HT1080 (cell line): ENCODE measurements around a stretch of chr6.

GRCh38 chr6:166333417-166334068 is 8.8 kb downstream of the SFT2D1 start:
RAMPAGE:
- cytosol, long total RNA: no peak
- long total RNA: no peak
- nucleus, long total RNA: no peak

DNA sequence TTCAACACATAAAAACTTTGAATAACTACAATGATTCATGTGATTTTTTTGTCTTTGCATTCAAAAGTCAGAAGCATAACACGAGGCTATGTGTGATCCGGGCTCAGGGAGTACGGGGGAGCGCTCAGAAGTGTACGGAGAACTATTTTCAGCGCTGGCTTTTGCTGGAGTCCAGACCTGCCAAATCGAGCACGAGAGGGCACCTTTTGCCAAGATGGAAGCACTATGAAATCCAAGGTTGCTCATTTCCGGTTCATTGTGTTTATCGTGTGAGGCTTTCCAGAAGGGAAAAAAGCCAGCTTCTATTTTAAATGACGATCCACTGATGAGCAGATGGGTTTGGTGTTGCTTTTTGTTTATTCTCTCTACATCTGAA is 11.3 kb downstream of the RAMACL start:
RAMPAGE:
- cytosol, long total RNA: no peak
- long total RNA: no peak
- nucleus, long total RNA: no peak

RAMPAGE:
- cytosol, long total RNA: no peak
- long total RNA: no peak
- nucleus, long total RNA: no peak
Observed at GRCh38 chr6:166623225-166623809, 3.7 kb downstream of the RPS6KA2 start.

RAMPAGE:
- cytosol, long total RNA: no peak
- long total RNA: no peak
- nucleus, long total RNA: no peak
Observed at GRCh38 chr6:166636632-166637160, 9.6 kb upstream of the RPS6KA2 start.

RAMPAGE:
- cytosol, long total RNA: no peak
- long total RNA: no peak
- nucleus, long total RNA: no peak
Observed at GRCh38 chr6:166690990-166691670, 64.1 kb upstream of the RPS6KA2 start.

DNA sequence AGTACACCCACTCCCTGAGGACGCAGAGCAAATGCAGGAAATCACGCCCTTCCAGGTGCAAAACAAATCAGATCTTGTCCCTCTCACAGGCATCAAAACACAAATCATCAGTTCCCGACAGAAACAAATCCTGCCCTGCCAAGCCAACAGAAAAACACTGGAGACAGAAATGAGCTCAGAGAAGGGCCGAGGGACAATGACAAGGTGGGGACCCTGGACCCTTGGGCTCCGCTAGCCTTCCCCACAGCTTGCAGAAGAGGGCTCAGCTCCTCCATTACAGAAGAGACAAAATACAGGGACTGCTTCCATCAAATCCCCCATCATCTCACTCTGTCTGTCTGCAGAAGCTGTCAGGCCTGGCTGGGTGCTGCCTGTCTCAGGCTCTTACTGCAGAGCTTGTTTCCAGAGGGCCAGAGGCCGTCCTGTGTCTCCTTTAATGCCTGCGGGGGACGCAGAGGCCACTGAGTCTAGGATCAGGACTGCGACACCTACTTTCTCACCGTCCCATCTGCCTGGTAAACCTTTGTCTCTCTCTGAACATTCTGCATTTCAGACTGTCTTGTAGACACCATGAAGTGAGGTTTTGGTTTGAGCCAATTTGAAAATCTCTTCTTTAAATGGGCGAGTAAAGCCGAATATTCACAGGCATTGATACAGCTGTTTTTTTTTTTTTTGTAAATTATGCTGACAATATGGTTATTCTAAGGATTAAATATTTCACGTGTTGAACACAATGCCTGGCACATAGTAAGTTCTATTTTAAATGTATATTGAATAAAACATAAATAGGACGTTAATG is 28.4 kb downstream of the RNASET2 start:
RAMPAGE:
- cytosol, long total RNA: no peak
- long total RNA: no peak
- nucleus, long total RNA: no peak

DNA sequence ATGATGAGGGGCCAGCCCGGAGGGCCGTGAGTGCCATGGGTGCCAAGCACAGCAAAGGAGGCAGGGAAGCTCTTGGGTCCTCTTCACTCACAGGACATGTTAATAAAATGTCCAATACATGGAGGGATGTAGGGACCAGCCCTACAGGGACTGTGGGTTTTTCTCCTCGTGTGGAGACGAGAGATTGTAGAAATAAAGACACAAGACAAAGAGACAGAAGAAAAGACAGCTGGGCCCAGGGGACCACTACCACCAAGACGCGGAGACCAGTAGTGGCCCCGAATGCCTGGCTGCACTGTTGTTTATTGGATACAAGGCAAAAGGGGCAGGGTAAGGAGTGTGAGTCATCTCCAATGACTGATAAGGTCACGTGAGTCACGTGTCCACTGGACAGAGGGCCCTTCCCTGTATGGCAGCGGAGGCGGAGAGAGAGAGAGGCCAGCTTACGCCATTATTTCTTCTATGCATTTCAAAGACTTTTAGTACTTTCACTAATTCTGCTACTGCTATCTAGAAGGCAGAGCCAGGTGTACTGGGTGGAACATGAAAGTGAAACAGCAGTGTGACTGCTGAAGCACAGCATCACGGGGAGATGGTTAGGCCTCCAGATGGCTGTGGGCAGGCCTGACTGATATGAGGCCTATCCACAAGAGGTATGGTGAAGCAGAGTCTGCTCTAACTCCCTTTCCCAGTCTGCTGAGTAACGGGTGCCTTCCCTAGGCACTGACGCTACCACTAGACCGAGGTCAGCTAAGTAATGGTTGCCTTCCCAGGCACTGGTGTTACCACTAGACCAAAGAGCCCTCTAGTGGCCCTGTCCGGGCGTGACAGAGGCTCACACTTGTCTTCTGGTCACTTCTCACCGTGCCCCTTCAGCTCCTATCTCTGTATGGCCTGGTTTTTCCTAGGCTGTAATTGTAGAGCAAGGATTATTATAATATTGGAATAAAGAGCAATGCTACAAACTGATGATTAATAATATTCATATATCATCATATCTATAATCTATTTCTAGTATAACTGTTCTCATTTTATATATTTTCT is 5.3 kb downstream of the RNASET2 start:
RAMPAGE:
- cytosol, long total RNA: no peak
- long total RNA: no peak
- nucleus, long total RNA: no peak

RAMPAGE:
- cytosol, long total RNA: no peak
- long total RNA: no peak
- nucleus, long total RNA: no peak
Observed at GRCh38 chr6:167787750-167788178, 38.9 kb upstream of the AFDN start.

GRCh38 chr6:167795875-167796605 is 30.7 kb upstream of the AFDN start:
RAMPAGE:
- cytosol, long total RNA: no peak
- long total RNA: no peak
- nucleus, long total RNA: no peak

GRCh38 chr6:167796606-167797000 is 30.1 kb upstream of the AFDN start:
RAMPAGE:
- cytosol, long total RNA: no peak
- long total RNA: no peak
- nucleus, long total RNA: no peak

GRCh38 chr6:167825056-167825369 is 1.7 kb upstream of the AFDN start:
RAMPAGE:
- cytosol, long total RNA: no peak
- long total RNA: no peak
- nucleus, long total RNA: no peak

DNA sequence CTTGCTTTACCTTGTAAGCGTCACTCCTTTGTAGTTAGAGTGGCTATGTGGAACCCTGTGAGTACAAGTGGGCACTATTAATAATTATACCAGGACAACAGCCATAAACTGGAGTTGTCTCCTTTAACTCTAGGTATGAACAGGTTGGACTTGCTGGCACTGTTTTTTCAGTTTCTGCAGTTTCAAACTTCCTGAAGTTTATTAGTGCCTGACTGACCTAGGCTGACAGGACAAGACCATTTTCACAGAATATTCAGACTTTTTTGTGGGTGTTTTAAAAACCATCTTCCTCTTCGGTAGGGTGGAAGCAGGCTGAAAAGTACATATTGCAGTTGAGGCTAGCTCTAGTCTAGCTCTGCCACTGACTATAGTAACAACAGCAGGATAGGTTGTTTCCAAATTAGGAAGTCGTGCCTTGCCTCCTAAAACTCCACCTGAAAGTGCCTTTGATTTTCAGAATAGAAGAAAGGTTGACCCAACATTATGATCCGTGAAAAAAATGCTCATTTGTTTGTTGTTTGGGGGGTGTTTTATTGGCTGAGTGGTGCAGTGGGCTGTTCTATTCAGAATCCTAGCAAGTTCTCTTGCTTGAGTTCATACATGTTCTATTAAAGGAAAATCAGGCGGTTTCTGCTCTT is 6.3 kb downstream of the AFDN start:
RAMPAGE:
- cytosol, long total RNA: no peak
- long total RNA: no peak
- nucleus, long total RNA: no peak

DNA sequence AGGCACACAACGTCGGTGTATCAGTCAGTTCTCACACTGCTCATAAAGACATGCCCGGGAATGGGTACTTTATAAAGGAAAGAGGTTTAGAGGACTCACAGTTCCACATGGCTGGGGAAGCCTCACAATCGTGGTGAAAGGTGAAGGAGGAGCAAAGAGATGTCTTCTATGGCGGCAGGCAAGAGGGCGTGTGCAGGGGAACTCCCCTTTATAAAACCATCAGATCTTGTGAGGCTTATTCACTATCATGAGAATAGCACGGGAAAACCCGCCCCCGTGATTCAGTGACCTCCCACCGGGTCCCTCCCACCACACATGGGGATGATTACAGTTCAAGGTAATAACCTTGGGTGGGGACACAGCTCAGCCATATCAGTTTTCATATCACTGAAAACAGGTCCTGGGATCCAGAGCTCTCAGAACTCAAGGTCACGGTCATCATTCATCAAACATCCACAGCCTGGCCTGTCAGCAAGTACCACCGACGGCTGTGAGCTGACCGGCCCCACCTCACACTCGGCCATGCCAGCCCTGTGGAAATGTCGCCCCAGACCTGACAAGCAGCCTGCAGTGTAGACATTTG is 14.0 kb upstream of the FRMD1 start:
RAMPAGE:
- cytosol, long total RNA: no peak
- long total RNA: no peak
- nucleus, long total RNA: no peak

GRCh38 chr6:168102311-168102939 is 23.4 kb upstream of the FRMD1 start:
RAMPAGE:
- cytosol, long total RNA: no peak
- long total RNA: no peak
- nucleus, long total RNA: no peak

DNA sequence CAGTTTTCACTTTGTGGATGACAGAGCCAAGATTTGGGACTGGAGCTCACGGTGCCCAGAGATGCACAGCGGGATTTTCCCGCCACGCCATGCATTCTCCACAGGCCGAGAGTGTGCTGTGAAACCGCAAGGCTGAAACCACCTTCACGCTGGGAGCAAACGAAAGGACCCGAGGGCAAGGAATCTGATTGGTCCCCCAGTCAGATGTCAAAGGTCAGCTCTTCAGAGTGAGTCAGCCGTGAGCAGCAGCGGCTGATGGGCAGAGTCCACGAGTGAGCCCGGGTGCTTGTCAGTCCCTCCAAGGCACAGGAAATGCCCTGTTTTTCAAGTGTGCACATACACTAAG is 37.9 kb upstream of the FRMD1 start:
RAMPAGE:
- cytosol, long total RNA: no peak
- long total RNA: no peak
- nucleus, long total RNA: no peak

DNA sequence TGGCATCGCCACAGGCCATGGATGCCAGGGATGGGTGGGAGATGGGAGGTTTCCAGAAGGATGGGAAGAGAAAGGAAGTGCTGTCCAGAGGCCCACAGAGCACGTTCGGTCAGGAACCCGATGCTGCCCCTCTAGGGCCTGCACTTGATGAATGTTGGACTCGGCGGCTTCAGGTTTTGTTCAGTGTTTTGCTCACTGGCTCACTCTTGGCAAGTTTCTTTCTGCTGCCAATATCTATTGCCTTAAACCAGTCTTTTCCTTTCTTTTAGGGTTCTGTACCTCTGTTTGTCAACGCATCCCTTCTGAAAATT is 97.7 kb downstream of the DACT2 start:
RAMPAGE:
- cytosol, long total RNA: no peak
- long total RNA: no peak
- nucleus, long total RNA: no peak

RAMPAGE:
- cytosol, long total RNA: no peak
- long total RNA: no peak
- nucleus, long total RNA: no peak
Observed at GRCh38 chr6:168247364-168248113, 72.0 kb downstream of the DACT2 start.

DNA sequence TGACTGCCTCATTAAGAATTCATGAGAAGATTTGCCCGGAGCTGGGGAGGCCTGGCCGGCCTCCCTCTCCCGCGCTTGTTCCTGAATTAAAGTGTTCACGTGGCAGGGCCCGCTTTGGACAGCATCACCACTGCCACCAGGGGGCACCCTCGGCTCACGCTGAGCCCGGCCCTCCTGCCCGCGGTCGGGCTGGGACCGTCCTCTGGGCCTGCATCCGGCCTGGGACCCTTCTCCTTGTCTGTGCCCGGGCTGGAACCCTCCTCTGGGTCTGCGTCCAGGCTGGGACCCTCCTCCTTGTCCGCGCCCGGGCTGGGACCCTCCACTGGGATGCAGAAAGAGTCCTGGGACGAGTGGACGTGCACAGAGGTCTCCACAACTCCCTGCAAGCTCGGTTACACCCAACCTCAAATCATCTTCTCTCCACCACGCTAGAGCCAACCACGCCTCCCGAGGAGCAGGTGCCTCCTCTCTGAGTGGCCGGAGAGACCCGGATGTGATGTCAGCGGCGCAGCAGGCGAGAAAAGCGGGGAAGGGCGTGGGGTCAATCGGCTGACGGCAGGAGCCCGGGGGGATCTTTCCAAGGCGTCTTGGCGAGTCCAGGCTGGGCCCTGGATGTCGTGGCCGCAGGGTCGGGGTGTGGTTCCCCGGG is 50.9 kb upstream of the DACT2 start:
RAMPAGE:
- cytosol, long total RNA: no peak
- long total RNA: no peak
- nucleus, long total RNA: no peak

GRCh38 chr6:168377074-168378185 is 57.9 kb upstream of the DACT2 start:
RAMPAGE:
- cytosol, long total RNA: no peak
- long total RNA: no peak
- nucleus, long total RNA: no peak

DNA sequence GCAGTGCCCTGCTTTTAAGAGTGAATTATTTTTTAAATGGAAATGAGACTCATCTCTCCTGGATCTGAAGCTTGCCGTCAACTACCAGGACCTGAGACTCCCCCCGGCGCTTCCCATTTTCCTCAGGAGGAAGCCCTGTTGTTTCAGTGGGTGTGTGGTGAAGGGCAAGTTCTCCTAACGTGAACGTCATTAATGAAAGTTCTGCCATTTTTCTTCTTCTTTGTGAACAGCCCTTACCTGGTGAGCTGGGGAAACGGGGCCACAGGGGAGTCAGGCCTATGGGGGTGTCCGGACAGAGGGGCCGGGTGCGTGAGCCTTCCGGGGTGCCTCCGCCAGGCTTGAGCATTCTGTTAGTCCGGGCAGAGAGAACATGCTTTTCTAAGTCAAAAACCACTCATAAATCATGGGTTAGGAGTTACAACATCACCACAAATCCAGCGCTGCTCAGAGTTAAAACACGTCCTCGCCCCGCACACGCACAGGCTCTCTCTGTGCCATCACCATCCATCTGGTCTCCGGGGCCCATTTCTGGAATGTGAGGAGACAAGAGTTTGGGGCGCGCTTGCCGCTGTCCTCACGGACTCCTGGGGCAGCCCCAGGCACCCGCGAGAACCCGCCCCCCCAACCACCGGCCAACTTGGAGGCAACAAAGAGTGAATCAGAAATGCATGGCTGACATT is 56.5 kb upstream of the SMOC2 start:
RAMPAGE:
- cytosol, long total RNA: no peak
- long total RNA: no peak
- nucleus, long total RNA: no peak